SP-49 (cell line): ENCODE measurements around a stretch of chr3.

DNA sequence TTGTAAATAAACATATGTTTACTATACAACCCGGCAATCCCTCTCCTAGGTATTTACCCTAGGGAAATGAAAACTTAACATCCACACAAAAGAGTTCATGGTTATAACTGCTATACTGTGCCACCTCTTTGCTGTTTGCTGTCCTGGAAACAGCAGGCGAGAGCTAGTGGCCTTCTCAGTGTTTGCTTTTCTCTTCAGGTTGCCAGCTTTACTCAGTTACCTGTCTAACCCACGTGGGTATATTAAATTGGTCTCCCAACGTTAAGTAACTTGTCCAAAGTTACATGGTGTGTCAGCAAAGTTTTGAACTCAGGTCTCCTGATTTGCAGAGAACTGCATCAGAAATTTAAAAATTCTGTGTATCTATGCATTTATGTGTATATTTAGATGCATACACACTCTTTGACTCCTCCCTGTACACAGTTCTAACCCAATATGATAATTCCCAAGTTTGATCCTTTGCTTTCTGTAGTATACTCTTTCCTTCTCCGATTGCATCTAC is 4.4 kb upstream of the NIT2 start:
- PRO-cap = no peak

- PRO-cap = no peak
These were observed 23.3 kb downstream of the TOMM70 start for GRCh38 chr3:100377620-100377906.

DNA sequence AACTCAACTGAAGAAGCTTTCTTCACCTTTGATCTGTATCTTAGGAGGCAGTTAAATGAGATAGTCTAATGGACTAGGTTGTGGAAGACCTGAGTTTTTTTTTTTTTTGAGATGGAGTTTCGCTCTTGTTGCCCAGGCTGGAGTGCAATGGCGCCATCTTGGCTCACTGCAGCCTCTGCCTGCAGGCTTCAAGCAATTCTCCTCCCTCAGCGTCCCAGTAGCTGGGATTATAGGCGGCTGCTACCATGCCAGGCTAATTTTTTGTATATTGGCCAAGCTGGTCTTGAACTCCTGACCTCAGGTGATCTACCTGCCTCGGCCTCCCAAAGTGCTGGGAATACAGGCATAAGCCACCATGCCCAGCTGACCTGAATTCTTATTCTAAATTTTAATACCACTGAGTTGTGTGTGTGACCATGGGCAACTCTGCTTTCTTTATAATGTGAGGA is 2.1 kb downstream of the LNP1 start:
- PRO-cap = no peak

DNA sequence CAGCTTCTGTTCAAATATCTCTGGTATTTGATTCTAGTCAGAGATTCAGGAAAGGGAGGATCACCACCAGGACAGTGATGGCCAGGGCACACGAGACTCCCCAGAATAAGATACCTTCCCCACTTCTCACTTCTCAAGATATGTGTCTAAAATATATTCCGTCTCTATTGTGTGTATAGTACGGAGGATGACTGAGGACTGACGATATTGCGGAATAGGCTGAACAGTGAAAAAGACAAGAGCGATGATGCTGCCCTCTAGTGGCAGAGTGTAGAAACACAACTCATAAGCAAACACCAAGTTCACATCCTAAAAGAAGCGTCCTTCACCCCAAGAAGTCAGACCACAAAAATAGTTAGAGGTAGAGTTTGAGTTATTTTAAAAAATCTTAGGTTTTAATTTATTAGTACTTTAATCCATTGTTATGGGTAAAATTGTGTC is 18.9 kb upstream of the ADGRG7 start:
- PRO-cap = no peak

GRCh38 chr3:100682312-100683018 is 26.8 kb upstream of the TFG start:
- PRO-cap = no peak

GRCh38 chr3:100954820-100955547 is 38.2 kb downstream of the ABI3BP start:
- PRO-cap = no peak

DNA sequence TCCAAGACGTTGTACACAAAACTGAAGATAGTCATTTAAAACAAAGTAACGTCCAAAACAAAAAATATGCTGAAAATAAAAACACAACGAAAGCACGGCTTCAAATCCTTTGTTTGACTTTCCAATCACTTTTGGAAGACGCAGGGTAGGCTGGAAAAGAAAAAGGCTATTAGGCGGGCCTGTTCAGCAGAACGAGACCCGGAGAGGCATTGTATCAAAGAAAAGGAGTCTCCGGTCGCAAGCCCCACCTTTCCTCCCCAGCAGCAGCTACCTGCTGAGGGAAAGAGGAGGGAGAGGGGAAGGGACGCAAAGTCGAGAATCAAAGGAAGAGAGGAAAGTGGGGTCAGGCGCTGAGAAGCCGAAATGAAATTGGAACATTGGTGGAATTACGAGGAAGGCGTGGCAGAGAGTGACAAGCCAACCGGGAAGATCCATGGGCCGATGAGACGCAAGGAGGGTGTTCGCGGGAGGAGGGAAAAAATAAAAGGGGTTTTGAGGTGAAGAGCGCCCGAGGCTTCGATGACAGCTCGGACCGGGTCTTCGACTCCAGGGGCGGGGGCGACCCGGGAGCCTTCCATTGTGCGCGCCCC is 539 bp downstream of the SENP7 start:
- PRO-cap = unidirectional peak, plus-strand start at position 217 of the sequence

- PRO-cap = no peak
These were observed 8.4 kb upstream of the SENP7 start for GRCh38 chr3:101521458-101521829.

GRCh38 chr3:101637703-101638954 is 38.8 kb downstream of the ZBTB11 start:
- PRO-cap = no peak

GRCh38 chr3:101828990-101829790 is 20.1 kb upstream of the NFKBIZ start:
- PRO-cap = bidirectional peak, plus-strand start at chr3:101829202, minus-strand start at chr3:101829175

DNA sequence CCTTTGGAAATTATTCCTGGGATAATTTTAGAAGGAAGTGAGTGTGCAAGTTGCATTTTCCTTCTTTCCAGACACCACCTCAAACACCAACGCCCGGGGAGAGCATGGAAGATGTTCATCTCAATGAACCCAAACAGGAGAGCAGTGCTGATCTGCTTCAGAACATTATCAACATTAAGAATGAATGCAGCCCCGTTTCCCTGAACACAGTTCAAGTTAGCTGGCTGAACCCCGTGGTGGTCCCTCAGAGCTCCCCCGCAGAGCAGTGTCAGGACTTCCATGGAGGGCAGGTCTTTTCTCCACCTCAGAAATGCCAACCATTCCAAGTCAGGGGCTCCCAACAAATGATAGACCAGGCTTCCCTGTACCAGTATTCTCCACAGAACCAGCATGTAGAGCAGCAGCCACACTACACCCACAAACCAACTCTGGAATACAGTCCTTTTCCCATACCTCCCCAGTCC is 3.7 kb downstream of the NFKBIZ start:
- PRO-cap = no peak

DNA sequence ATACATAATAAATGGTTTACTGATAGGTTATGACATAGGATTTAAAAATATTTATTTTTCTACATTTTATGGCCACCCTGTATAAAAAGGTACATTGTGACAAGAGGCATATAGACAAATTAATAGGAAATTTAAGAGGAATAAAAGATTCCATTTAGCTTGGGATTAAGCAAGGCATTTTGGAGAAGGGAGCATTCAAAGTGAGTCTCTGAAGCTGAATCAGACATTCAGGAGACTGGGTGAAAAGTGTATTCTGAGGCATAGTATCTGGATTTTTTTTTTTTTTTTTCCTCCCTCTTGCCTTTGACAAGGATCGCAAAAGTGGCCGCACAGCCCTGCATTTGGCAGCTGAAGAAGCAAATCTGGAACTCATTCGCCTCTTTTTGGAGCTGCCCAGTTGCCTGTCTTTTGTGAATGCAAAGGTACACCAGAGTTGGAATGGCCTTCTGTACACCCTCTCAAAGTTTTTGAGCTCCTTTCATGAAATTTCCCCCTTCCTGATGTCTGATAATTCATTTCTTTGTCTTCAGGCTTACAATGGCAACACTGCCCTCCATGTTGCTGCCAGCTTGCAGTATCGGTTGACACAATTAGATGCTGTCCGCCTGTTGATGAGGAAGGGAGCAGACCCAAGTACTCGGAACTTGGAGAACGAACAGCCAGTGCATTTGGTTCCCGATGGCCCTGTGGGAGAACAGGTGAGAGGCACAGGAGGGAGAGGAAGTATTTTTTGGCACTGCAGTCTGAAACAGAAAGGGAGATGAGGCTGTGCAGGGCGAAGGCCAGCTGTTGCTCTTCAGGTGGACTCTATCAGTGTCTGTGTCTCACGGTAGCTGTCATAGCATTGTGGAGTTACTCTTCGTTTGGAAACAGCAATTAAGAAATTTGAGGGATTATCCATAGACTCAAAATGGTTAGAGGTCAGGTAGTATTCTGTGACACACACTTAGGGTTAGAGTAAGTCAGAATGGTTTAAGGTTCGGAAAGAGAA is 7.7 kb downstream of the NFKBIZ start:
- PRO-cap = no peak

GRCh38 chr3:102114272-102114591 is 264.9 kb downstream of the NFKBIZ start:
- PRO-cap = no peak

- PRO-cap = no peak
These were observed 1294.9 kb downstream of the ZPLD1 start for GRCh38 chr3:103729650-103730103.

DNA sequence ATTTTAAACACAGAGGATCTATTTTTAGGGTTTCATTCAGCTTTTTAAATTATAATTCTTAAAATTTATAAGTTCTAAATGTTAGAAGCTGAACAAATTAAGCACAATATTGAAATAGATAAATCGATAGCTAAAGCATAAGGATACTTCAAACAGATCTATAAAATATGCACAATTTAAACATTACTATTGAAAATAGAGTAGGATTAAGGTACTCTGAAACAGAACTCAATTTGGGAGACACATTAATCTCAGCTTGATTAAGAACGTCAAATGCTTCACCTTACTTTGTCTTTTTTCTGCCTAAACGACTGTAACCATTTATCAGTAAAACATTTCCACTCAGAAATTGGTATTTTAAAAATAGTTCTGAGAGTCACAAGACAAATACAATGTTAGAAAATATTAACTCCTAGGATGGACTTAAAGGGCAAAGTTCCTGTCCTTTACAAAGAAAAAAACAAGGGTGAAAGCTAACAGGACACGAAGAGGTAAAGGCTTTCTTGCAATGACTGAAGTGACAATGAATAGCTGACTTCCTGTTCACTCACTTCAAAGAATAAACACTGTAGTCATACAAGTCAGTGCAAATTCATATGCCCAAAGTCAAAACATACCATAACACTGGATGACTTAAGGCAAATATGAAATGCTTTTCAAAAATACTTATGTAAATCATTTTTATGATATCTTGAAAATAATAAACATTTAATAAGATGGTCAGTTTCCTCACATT is 1389.9 kb upstream of the ALCAM start:
- PRO-cap = no peak

DNA sequence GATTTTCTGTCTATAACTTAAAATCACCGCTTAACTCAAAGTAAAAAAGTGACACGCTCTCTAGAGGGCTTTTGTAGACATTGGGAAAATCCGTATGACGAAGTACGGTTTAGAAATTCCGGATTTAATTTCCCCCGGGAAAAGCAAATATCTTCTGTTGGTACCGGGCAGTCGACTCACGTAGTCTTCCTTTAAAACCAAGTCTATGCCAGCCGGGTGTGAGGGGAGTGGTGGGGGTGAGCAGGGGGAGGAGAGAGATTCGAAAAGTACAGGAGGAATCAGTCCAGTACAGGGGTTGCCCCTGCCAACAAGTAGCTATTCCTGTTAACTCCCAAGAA is 771 bp upstream of the ALCAM start:
- PRO-cap = no peak

GRCh38 chr3:105386966-105387380 is 20.3 kb downstream of the ALCAM start:
- PRO-cap = no peak

DNA sequence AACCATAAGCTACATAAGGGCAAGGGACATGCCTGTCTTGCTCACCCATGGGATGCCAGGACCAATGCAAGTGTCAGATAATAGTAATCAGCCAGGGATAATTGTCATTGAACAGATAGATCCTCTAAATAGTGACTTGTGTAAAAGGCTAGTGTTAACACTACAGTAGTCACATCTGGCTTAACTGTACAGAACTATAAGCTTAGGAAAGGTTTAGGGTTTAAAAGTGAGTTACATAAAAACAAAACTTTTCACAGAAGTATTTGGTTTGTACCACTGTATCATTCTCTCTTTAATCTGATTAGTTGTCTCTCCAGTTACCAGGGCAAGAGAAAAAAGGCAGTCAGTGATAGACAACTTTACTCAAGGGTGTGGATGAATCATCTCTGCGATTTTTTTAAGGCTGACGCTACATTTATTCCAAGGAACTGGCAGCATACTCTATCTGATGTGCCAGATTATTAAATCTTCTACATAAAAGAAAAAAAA is 122.0 kb downstream of the CBLB start:
- PRO-cap = no peak

DNA sequence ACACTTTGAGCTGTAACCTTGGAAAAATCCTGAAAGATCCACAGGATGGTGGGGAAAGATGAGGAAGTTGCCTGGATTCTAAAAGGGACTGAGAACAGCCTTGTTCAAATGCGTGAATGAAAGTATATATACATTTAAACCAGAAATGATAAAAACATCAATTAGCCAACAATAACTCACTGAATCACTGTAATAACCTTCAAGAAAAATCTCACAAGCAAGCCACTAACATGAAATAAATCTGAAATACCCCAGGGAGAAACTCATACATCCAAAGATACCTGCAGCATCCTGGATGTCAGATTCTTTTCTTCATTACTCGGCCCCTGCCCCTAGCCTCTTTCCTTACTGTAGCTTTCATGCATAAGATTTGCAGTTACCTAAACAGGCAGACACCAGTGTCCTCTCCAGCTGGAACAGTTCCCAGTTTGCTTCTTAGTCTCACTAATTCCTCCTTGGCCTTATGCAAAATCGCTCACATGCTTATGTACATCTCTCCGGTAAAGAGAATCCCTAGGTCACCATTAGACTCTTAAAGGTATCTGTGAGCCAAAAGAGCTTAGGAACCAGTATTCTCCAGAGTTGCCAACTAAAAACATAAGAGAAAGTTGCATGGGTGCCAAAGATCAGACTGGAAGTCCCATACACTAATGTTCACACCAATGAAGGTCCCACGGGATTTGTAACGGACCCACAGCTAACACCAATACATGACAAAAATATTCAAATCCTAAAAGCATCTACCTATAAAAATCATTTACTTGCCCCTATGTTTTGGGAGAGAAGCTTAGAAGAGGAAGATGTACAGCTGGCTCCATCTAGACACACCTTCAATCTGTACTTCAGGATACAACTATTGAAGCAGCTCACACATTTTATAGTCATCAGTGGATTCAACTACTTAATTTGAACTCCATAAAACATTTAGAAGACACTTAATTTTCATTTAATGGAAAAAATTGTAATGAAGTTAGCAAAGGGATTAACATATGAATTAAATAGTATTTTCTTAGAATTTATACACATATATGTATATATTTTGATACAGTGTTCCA is 66.6 kb downstream of the CBLB start:
- PRO-cap = no peak

- PRO-cap = no peak
These were observed 43.8 kb downstream of the CCDC54 start for GRCh38 chr3:107421067-107421499.